Metanephros (tissue), 2 donors: Measurements from ENCODE around the genes PRR30, TRIM54, MRPL33 and RBKS.

- RAMPAGE, long total RNA: no peak
Measured at GRCh38 chr2:26438560-26438980, 36.9 kb downstream of the DRC1 start.

DNA sequence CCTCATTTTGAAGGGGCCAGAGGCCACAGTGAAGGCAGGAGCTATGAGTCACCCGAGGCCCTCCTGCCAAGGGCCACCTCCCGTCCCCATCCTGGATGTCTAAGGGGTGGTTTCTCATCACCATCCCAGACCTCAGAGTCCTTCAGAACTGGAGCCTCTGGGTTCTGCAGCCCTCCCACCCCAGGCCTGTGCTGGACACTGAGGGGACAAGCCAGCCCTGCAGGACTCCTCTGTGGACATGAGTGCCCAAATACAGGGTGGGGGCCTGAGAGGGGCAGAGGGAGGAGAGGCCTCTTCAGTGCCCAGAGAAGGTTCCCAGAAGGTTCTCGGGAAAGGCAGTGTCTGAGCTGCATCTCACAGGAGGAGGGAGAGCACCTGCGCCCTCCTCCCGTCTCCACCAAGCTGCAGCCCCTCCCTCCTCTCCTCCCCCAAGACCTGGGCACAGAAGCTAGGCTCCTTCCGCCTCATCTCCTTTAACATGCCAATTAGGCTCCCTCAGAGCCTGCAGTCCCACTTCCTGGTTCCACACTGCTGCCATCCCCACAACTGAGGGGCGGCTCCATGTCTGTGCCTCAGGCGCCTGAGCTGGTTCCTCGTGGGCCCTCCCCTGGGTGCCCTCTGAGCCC is 28.6 kb downstream of the KCNK3 start:
- RAMPAGE, long total RNA: no peak

- RAMPAGE, long total RNA: no peak
Measured at GRCh38 chr2:26786289-26786657, 417 bp downstream of the CENPA start.

DNA sequence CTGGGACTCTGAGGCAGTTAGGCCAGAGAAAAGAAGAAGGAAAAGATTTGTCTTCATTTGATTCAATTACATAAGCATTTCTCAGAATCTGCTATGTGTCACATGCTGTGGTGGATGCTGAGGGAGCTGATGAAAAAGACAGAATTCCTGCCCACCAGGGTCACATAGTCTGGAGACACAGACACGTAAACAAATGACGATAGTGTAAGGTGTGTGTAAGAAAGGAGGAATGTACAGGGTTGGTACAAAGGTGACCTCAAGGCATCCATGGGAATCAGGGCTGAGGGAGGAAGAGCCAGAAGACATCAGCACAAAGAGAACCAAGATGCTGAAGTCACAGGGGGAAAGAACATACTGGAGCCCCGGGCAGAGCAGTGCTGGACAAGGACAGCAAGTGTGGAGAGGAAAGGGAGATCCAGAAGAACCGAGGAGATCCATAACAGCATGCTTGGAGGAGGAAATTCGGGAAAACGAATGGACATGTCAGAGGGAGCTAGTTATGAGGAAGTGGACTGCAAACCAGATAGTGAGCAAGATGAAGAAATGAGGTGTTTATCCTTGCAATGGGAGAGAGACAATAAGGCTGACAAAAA is 1.2 kb upstream of the MAPRE3 start:
- RAMPAGE, long total RNA: no peak

DNA sequence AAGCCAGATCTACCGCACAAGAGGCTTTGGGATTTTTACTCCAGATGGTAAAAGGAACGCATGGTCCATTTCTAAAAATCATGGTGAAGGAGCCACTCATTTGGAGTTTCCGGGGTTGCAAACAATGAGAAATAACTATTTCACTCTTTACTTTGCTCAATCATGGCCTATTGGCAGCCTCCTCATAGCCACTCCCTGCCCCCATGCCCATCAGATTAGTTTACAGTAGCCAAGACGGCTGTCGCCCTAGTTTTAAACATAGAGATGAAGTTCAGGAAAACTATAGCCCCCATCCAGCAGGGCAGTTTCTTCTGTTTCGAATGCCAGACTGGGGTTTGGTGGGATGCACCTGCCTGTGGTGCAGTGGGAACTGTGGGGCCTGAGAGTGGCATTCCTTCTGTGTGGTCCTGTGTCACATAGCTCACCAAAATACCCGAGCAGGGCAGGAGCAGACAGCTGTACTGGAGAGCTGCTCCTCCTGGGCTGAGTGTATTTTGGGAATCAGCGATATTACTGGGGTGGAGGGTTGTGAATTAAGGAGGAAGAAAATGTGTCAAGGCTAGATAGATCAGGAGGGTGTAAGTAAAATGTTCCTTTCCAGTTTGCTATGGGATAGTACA is 1.9 kb downstream of the MAPRE3 start:
- RAMPAGE, long total RNA: no peak

DNA sequence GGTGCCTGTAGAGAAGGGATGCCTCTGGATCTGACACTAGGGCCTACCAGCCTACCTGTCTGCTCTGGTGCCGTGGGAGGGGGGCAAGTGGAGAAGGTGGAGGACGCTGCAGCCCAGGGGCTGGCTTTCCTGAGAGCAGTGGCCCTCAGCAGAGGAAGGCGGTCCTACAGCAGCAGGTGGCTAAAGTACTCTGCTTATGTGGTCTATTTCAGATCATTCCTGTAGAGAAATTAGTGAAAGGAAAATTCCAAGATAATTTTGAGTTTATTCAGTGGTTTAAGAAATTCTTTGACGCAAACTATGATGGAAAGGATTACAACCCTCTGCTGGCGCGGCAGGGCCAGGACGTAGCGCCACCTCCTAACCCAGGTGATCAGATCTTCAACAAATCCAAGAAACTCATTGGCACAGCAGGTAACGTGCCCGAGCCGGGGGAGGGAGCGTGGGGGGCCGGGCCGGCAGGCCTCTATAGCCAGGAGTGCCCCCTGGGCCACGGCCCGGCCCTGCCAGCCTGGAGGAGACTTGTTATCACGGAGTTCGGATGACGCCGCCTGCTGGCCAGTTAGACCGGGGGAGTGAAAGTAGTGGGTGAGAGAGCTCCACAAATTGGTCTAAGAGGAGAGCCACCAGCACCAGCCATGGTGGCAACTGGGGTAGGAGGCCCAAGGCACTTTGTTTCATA is 8.7 kb upstream of the TMEM214 start:
- RAMPAGE, long total RNA: no peak

DNA sequence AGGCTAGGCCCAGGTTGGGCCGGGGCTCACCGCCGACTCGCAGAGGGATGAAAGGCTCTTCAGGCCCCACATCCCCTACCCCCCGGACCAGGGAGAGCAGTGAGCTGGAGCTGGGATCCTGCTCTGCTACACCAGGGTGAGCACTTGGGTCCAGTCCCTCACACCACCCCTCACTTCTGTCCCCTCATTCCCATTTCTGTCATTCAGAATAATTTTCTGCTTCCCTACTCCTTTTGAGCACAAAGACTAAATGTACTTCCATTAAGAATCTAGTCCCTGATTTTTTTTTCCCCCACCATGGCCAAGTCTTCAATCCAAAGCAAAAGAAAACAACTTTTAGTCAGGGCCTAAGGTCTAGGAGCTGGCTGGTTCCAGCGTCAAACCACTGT is 1.9 kb downstream of the OST4 start:
- RAMPAGE, long total RNA: no peak

GRCh38 chr2:27130958-27131646 is 3.3 kb downstream of the PREB start:
- RAMPAGE, long total RNA: no peak

- RAMPAGE, long total RNA: no peak
Measured at GRCh38 chr2:27139273-27139804, at the start of gene PRR30. TSS of gene PRR30 (minus strand) at chr2:27139410.

DNA sequence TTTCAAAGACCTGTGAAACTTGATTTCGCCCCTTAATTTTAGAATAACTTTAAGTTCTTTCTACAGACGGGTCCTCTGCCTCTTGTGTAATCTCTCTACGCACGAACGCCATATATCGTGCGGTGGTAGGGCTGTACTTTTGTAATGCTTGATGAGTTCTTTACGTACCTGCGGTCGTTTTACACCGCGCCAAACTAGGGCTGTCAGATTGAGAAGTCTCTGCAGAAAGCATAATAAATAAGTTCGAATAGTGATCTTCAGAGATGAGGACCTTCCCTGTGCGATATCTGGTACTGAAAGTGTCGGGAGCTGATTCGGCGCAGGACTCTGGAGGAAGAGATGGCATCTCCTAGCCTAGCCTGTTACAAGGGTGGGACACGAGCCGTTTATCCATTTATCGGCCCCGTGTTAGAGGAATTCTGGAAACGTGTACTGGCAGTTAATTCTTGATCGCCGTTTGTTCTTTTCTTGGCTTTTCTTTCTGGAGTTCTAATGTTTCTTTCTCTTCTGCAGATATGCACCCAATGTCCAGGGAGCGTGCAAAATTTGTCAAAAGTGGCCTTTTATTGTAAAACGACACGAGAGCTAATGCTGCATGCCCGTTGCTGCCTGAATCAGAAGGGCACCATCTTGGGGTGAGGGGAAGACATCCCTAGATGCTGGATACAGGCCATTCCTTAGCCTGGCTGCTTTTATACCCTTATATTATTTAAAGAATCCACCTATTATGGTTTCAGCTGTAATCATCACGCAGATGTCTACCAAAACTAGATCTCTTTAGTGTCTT is 789 bp upstream of the SLC5A6 start:
- RAMPAGE, long total RNA: no peak

DNA sequence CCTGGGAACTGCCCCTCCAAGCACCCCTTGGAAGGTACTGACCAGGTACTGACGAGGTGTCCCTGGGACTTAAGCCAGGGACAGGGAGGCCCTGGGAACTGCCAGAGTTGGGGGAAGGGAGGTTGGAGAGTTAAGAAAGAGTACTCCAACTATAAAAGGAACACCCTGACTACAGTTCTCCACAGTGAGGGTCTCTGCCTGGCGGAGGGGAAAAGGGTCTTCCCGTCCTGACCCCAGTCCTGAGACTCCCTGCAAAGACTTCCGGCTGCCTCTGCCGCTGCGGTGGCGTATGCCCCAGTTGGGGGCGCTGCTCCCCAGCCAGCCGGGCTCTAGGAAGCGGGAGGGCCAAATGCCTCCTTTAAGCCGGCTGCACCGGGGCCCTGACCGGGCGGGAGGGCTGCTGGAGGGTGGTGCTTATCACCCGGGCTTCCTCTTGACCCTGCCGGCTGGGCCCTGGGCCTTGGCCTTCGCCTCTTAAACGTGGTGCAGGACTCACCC is 12.8 kb downstream of the SLC30A3 start:
- RAMPAGE, long total RNA: no peak

DNA sequence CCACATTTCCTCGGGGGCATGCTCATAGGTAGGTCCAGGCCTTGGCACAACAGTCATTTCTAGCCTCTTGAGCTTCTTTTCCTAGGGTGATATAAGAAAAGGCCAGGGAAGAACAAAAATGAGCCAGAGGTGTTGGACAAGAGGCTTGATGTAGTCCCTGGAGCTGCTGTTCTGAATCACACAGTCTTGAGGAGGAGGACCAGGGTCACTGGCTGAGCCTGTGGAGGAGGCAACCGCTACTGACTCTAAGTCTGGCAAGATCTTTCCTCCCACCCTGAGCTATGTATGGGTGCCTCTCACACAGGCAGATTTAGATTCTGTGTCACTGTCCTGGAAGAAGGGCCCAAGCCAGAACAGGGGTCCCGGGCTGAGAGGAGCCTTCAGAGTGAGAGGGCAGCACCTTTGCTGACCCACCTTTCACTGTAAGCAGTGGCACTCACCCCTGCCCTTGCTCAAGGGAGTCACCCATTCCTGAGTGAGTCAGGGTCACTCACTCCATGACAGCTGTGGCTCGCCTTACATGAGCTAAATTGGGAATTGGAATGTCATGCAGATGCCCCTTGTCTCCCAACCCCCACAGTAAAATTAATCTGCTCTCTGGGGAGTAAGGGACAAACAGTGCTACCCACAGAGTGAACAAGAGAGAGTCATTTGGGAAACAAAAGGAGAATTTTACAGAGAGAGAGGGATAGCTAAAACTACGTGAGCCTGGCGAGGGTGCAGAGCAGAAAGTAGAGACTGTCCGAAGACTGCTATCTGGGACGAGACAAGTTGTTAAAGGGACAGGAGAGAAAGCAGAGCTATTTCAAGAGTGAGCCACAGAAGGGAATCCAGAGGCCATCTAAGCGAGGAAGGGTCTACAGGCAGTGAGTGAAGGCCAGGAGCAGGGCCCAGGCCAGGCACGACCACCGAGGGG is at the start of gene TRIM54:
TSS of gene TRIM54 (plus strand) at position 614 of the 916 bp plus-strand sequence.
- RAMPAGE, long total RNA: no peak

DNA sequence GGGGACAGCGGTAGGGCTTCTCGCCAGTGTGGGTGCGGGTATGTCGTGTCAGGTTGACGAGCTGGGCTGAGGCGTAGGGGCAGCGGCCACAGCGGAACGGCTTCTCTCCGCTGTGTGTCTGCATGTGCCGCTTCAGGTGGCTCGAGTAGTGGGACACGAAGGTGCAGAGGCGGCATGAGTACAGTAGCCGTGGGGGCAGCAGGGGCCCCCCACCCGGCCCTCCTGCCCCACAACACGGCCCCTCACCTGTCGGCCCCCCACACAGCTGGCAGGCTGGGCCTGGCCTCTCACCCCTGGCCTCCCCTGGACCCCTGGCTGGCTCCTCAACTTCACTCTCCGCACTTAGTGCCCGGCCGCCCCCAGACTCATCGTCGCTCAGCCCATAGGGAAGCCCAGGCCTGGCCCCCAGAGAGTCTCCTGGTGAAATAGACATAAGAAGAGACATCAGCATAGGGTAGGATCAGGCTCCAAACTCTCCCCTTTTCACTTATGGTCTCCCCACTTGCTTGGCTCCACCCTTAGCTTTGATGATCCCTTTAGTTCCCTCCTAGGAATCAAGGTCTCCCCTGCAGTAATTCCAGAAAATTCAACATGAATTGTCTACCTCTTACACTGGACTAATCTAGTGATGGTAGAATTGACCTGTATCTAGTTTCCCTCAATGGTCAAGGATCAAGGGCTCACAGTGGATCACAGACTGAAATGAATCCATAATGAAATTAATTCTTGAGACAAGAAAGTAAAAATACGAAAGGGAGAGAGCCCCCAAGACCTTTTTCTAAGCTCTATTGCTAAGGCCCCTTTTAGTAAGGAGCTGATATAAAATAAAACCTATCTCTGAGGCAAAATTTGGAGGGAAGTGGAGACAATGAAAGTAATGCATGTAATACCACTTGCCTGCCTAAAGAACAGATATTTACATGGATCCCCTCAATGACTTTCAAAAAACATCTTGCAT is 1.6 kb downstream of the ZNF513 start:
- RAMPAGE, long total RNA: no peak

DNA sequence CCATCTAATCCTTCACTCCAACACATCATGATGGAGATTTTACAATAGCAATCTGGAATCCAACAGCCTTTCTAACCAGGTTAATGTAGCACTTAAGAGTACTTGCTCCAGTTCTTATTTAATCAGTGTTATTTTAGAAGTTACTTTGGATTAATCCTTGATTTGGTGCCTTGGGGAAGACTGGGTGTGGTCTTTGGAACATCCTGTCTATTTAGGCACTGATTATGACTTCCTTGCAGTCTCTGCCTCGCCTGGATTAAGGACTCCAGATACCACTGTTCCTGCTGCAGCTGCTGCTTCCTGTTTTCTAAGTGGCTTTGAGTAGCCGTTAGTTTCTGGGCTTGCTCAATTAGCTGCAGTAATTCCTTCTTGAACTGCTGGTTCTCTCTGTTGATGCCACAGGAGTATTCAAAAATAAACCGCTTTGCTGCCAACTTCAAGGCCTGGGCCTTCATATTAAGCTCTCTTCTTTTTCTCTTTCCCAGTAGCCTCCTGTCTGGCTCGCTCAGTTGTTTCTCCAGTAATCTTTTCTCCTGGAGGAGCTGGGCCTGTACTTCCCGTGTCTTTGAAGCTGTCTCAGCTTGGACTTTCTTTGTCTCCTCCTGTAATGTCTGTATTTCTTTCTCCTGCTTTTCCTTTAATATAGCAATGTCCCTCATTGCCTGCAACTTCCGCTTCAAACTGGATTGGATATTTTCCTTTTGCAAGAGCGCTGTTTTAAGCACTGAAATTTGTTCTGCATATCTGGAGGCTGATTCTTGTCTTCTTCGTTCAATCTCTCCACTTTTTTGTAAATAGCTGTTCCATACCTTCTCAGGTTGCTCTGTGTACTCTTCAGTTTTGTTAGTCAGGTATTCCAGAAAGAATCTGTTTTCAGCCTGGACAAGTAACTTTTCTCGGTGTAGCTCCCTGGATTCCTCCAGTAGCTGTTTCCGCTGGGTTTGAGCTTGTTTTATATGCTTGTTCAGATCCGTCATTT is 1.7 kb downstream of the CCDC121 start:
- RAMPAGE, long total RNA: no peak

DNA sequence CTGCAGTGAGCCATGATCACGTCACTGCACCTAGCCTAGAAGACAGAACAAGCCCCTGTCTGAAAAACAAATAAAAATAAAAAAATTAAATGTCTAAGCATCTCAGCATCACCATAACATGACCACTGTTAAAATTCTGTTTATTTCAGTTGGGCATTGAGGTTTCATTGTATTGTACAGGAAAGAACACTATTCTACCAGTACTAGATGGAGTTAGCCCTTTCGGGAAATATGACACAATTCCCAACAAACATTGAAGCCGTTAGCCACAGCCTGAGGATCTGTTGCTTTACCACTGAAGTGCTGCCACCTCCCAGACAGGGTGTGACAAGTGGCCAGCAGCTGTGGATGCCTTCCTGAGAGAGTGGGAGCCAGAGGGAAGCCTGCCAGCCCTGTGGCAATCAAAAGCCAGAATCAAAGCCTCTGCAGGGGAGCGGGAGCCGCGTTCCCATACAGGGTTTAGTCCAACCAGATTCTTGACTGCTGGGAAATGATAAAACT is 37.9 kb downstream of the SLC4A1AP start:
- RAMPAGE, long total RNA: no peak

GRCh38 chr2:27727187-27727758 is 44.2 kb upstream of the MRPL33 start:
- RAMPAGE, long total RNA: no peak

DNA sequence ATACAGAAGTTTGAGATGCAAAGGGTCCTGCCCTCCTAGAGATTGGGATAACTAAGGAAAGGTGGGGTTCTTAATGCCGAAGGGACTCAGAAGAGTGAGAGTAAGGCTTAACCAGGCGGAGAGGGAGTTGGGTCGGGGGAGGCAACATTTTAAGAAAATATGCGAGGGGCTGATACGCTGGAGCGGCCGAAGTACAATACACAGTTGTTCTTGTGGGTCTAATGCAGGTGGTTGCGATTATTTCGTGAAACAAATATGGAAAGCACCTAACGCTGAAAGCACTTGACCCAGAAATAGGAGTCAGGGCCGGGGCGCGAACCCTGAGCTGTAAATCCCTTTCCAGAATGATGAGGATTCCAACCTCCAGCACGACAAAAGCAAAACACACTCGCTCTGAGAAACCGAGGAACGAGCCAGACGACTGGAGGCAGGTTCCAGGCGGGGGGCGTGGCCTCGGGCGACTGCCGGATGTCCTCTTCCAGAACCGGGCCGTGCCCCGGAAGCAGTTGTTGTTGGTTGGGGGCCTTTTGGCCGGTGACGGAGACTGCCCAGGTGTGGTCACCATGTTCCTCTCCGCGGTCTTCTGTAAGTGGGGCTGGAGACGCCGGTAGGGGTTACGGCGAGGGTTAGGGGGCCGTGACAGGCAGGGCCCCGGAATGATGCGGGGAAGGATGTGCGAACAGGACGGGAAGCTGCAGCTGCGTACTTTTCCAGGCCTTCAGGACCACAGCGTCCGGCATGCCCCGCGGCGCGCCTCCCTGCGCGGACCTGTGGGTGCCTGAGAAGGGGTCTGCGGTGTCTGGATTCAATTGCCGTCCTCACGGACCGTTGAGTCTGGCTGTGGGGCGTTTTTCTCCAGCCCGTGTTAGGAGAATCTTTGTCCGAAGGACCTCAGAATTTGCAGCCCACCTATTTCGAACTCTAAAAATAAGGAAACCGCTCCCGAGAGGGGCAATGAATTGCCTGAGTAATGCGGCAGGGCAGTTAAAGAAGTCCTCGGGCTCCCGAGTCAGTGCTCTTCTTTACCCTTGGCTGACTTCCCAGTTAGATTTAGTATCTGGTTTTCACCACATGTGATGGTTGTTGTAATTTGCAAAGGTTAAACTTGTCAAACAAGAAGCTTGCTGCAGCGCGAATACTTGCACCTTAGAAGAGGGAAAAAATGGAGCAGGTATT is at the start of gene MRPL33:
TSS of gene MRPL33 (plus strand) at position 505 of the 1,176 bp plus-strand sequence.
- RAMPAGE, long total RNA: no peak

DNA sequence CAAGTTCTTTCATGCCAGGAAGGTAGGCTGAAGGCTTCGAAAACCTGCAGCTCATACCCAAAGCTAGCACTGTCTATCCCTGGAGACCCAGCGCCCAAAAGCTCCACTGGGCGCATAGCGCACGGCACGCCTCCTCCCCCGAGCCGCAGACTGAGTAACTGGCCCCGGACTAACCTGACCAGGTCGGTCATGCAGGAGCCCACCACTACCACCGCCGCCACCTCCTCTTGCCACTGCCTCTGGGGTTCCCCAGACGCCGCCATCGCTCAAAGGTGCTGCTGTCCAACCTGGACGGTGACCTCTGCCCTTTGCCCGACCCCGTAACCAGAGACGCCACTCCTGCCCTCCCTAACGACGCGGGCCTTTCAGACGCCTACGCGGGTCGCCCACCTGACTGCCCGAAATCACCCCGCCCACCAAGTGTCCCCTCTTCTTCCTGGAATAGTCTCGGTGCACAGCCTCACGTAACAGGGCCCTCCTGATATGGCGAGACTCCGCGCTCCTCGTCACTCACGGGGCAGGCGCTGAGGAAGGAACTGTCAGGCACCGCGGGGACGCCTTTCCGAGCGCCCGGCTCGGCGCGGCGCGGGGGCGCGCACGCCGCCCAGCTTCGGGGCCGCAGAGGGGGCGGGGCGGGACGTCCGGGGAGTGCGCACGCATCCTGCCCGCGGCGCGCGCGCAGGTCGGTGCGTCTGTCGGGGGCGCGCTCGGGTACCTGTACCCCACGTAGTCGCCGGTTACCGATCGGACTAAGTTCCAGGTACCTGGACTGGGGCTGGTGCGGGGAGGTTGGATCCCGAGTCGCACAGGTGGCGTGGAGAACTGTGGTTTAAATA is at the start of gene RBKS:
TSS of gene RBKS (minus strand) at position 305 of the 836 bp plus-strand sequence.
- RAMPAGE, long total RNA: no peak

DNA sequence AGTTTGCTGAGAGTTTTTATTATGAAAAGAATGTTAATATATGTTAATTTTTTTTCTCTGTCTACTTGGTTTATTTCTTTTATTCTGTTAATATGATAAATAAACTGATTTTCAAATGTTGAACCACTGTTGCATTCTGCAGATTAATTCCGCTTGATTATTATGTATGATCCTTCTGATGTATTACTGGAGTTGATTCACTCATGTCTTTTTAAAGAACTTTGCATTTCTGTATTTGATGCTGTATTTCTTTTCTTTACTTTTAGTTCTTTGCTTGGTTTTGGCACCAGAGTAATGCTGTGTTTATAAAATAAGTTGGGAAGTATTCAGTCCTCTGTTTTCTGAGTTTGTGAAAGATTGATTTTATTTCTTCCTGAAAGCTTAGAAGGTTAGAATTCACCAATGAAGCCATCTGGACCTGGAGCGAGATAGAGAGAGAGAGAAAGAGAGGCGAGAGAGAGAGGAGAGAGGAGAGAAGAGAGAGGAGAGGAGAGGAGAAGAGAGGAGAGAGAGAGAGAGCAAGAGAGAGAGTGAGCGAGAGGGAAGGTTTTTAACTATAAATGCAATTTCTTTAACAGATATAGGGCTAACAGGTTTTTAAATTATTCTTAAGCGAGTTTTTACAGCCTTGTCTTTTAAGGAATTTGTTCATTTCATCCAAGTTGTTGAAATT is 55.8 kb downstream of the BABAM2 start:
- RAMPAGE, long total RNA: no peak

DNA sequence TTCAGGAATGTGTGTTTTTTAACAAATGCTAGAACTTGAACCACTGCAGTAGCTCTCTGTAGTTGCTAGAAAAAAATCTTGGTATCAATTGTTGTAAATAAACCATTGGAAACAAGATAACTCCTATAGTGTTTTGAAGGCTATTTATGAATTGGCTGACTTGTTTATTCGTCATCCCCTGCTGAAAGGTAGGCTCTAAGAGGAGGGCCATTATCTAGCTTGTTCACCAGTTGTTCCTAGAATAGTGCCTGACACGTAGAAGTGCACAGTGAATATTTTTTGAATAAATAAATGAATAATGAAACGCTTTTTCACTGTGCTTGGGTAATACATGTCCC is 211.4 kb downstream of the BABAM2 start:
- RAMPAGE, long total RNA: no peak